ENCODE measurements around a stretch of chr6.

DNA sequence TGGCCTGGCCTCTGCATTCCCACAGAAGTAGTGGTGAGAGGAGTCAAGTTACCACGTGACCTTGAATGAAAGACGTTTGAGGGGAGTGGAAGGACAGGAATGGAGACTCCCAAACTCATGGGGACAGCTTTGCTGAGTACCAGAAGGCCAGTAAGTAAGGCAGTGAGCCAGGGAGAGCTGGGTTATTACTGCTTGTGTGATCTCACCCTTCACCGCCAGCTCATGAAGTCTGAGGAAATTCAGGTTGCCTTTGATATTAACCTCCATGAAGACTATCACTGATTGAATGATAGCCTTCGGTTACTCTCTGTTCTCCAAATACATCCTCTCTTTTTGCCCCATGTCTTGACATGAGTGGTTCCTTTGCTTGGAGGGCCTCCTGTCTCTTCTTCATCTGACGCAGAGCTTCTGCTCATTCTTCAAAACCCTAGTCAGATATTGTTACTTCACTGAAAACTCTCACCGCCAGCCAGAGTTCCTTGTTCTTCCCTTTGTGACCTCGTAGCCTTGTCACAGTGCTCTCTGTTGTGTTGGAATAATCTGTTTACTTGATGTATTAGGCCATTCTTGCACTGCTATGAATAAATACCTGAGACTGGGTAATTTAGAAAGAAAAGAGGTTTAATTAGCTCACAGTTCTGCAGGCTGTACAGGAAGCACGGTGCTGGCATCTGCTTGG is 50.2 kb upstream of the FUCA2 start:
- RRBS, result no CpG with 5 or more reads among the region's 8 CpGs

DNA sequence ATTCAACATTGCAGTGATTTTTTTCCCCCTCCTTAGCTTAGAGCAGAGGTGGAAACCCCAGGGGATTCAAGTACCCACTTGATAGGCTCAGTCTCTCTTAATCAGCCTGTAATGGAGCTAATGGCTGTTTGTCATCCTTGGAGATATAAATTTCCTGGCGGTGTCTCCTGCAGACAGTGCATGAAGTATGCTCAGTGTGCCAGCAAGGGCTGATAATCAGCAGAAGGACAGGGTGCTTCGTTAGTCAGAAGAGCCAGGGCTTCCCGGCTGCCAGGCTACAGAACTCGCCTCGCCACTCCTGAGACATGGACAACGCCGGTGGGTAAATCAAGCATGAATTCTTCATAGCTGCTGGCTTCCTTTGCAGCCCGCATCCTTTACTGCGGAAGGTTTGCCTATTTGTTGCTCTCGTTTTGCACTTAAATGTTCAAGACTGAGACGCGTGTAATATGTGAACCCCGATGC is 69.7 kb upstream of the PHACTR2 start:
- RRBS, result 25% methylated on average over 5 of the region's 13 CpGs

DNA sequence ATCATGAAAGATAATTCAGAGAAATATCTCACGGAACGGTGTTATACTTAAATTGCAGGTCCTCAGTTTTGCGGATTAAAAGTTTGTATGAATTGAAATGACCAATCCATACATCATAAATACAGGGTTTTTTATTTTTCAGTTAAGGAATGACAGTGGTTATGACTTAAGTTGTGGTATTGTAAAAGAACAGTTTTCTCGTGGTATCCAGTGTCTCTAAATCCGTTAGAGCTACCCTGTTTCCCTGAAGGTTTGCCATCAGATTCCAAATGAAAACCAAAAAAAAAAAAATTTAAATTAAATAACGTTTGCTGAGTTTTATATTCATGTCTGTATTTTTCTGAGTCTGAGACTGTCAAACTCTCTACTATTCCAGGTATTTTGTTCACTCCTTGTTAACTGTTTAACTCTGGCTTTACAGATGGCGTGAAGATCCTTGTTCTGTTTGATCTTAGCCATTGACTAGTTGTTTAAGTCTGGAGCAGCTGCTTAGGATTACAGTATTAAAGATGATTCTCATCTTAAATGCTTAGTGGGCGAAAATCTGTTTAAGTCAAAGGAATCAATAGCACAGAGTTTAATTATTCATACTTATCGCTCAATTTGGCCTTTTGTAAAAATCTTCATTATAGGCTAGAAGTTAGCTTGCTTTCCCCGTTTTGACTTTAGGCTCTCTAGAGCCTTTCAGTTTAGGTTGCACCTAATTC is 2.3 kb downstream of the PHACTR2 start:
- RRBS, result no CpG with 5 or more reads among the region's 10 CpGs

DNA sequence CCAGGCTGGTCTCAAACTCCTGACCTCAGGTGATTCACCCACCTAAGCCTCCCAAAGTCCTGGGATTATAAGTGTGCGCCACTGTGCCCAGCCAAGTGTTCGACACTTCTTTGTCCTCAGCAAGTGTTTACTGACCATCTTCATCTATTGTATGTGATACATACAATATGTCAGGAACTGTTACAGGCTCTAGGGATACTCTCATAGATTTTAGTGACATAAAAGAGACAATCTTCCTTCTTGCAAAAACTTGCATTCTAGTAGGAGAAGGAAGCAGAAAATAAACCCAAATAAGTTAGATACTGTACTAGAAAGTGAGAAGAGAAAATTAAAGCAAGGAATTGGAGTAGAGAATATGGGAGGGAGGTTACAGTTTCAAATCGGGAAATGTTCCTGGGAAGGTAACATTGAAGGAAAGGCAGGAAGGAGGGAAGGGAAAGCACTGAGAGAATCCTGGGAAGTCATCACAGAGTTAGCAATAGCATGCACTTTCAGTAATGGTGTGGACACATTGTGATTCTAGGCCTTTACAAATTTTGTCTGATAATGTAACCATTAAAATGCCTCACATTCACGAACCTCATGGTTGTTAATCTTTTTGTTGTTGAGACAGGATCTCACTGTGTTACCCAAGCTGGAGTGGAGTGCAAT is 42.4 kb downstream of the PHACTR2 start:
- RRBS, result no CpG with 5 or more reads among the region's 4 CpGs

DNA sequence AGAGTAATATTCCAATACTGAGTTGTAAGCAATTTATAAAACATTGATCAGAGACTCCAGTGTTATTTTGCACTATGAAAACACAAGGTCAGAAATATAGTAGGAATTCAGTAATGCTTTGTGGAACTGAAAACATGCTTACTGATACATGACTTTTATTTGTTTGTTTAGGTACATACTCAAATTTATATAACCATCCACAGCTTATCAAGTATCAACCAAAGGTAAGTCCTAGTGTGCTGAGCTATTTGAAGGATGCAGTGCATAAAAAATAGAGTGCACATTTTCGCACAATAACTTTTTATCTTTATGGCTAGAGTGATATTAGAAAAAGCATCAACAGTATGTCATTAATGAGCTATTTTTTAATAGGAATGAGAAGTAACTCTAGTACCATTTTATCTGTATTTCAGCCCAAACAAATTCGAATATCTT is 1.6 kb upstream of the ZC2HC1B start:
- RRBS, result no CpG with 5 or more reads among the region's 2 CpGs

DNA sequence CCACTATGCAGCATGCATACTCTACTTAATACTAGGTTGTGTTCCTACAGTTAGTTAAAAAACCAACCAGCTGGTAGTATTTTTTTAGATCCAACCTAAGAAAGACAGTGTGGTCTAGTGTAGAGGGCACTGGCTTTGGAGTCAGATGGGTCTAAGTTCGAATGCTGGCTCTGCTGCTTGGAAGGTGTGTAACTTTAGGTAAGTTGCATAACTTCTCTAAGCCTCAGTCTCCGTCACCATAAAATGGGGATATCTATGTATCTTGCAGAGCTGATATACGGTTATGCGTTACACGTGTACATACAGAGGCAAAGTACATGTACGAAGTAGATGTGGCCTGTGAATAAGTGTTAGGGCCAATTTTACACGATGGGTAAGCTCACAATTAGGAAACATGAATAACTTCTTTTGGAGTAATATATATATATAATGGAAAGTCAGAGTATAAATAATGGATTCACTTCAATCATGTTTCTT is 41.1 kb downstream of the PLAGL1 start:
- RRBS, result no CpG with 5 or more reads among the region's 7 CpGs

GRCh38 chr6:143972763-143973672 is 35.0 kb downstream of the PLAGL1 start:
- RRBS, result no CpG with 5 or more reads among the region's 11 CpGs

- RRBS, result under 1% methylated on average over 12 of the region's 43 CpGs
These were observed 1.6 kb downstream of the UTRN start for GRCh38 chr6:144286619-144287342.

GRCh38 chr6:144331384-144332085 is 46.4 kb downstream of the UTRN start:
- RRBS, result no CpG with 5 or more reads among the region's 12 CpGs

DNA sequence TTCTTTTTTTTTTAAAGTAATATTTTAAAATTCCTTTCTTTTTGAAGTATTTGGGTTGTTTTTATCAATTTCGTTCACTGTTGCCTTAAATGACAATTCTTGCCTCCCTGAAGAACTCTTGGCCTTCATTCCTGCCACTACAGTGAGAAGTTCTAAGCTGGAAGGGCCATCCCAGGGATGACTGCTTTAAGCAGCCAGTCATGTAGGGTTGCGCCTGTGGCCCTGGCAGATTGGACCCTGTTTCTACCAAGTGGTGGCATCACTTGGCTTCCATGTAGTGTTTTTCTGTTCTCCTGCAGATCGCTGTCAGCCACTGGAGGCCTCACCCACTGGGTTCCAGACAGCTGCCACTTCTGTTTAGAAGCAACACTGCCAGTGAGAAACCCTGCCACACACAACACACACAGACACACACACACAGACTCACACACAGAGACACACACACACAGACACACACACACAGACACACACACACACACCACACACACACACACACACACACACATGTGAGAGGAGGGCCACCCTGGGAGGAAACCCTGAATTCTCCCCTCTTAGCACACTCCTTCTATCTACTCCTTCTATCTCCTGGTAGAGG is 51.7 kb downstream of the UTRN start:
- RRBS, result no CpG with 5 or more reads among the region's 3 CpGs

- RRBS, result no CpG with 5 or more reads among the region's 4 CpGs
These were observed 150.7 kb downstream of the UTRN start for GRCh38 chr6:144435813-144436175.

DNA sequence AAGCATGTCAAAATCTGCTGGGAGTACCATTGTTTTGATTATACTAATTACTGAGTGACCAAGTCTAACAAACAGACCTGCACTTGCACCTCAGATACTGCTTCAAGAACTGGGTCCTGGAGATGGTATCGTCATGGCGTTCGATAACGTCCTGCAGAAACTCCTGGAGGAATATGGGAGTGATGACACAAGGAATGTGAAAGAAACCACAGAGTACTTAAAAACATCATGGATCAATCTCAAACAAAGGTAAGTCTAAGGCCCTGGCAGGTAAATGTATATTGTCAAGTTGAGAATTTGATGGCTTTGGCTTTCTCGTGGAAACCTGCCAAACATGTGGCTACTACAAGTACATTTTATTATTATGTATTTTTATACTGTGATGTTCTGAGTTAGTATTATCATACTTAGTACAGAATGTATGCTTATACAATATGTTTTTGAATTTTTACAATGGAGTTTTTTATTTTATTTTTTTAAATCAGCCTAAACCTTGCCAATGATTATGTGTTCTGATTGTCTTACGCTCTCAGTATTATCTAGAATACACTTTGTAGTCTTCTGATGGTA is 272.0 kb downstream of the UTRN start:
- RRBS, result no CpG with 5 or more reads among the region's 6 CpGs

DNA sequence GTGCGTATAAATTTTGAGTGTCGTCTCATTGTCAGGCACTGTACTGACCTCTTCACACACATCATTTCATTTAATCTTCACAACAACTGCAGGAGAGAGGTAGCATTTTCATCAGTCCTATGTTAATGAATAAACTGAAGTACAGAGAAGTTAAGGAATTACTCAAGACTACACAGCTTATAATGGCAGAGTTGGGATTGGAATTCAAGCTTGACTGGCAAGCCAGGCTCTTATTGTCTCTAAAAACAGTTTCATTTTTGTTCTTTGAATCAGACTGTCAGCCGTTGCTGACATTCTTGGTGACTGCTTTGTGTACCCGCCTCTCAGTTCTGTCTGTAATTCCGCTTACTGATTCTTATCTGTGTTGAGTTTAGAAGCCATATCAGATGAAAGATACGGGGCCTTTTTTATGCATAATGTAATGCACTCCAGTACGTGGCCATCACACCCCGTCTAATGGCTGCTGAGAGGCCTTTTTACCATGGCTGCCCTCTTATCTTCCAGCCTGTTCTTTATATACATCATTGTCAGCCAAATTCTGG is 275.0 kb downstream of the UTRN start:
- RRBS, result no CpG with 5 or more reads among the region's 8 CpGs

GRCh38 chr6:144565120-144565544 is 280.0 kb downstream of the UTRN start:
- RRBS, result no CpG with 5 or more reads among the region's 1 CpG

GRCh38 chr6:144813447-144814285 is 528.5 kb downstream of the UTRN start:
- RRBS, result no CpG with 5 or more reads among the region's 7 CpGs

GRCh38 chr6:146544168-146544866 is 684 bp downstream of the RAB32 start:
- RRBS, result no CpG with 5 or more reads among the region's 20 CpGs

- RRBS, result no CpG with 5 or more reads among the region's 4 CpGs
These were observed 288.0 kb downstream of the ADGB start for GRCh38 chr6:146886573-146887299.

DNA sequence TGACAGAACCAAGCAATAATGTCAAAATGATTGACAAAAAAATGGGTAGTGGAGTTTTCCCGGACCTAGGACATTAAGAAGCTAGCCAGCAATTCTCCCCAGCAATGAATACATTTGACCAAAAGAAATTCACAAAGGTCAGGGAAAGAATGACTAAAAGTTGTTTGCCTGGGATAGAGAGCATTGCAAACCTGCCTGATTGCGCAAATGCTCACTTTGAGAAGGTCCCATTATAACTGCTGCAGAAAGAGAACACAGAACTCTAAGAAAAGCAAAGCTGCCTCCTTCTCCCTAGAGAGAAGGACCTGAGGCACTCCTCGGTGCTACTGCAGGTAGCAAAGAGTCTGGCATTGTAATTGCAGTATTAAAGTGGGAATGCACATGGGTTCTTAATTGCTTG is 288.9 kb downstream of the ADGB start:
- RRBS, result no CpG with 5 or more reads among the region's 3 CpGs

DNA sequence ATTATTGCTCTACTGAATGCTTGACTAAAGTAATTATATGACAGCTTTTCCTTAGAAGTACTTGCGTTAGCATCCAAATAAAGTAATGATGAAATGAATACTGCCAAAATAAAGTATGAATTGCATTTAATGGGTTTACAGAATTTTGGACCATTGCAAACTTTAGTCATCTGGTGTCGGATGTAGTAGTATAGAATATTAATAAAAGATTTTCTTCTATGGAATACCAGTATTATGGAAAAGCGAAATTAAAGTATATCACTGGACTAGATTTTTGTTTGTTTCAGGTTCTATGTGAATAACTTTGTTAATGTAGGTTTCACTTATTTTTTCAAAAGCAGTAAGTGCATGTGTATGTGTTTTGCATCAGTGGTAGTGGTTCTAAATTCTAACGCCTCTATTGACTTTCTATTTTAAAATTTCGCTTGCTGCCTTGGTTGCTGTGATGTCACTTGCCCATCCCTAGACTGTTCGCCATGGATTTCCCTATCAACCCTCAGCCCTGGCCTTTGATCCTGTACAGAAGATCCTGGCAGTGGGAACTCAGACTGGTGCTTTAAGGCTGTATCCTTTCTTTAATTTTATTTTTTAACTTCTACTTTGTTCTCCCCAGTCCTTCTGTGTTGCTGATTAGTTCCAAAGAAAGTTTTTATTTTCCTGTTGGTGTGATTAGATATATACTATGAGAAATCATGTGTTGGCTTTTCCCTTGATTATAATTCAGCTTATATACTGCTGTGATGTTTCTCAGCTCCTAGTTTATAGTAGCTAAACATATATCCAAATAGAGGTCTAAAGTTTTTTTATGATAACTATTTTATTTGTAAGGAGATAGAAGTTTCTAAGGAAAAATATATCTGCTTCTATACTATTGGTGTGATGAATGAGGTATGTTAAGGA is 1.5 kb downstream of the STXBP5 start:
- RRBS, result no CpG with 5 or more reads among the region's 6 CpGs

All from zone of skin (tissue), 1 donor.